MCF 10A (cell line): ENCODE results near the genes PSMB7 and NR6A1.

DNA sequence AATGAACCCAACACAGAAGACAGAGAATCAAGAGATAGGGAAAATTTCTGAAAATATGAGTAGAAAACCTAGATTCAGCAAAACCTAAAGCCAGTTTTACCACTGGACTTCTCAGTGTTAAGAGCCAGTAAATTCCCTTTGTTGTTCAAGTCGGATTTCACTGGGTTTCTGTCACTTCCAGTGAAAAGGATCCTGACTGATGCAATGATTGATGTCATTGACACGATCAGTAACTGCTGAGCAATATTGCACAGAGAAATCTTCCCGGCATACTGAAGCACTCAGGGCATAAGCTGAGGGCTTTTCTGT lies 62.0 kb downstream of the DENND1A start:
- PRO-cap, result no peak
- RRBS, result no CpG with 5 or more reads among the region's 3 CpGs

DNA sequence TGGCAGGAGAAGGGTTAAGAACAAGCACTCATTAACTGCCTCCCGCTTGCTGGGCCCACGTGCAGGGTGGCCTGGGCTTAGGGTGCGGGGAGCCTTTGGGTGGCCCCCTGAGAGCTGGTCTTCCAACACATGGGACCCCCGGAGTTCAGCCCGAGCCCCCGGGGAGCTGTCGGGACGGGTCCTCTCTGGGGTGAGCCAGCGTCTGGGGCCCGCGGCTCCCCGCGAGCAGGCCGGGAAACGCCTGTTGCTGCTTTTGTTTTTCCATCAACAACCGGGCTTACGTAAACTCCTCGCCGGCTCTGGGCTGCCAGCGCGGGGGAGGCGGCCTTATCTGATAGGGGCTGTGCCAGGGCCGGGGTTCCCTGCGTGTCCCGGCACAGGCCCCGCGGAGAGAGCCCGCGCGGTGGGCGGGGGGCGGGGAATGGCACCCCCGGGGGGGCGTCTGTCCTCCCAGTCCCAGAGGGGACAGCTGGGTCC lies 33.9 kb downstream of the LHX2 start:
- PRO-cap, result bidirectional peak, plus-strand start at position 256 of the sequence, minus-strand start at position 229 of the sequence
- RRBS, result under 1% methylated on average over 25 of the region's 34 CpGs

- PRO-cap, result no peak
- RRBS, result no CpG with 5 or more reads among the region's 20 CpGs
Measured at GRCh38 chr9:124260710-124261836, 3.3 kb downstream of the NEK6 start.

- PRO-cap, result bidirectional peak, plus-strand start at chr9:124343167, minus-strand start at chr9:124342992
- RRBS, result 4% methylated on average over 2 of the region's 33 CpGs
Measured at GRCh38 chr9:124342552-124343470, 72.4 kb downstream of the PSMB7 start.

GRCh38 chr9:124353979-124354842 lies 61.0 kb downstream of the PSMB7 start:
- PRO-cap, result no peak
- RRBS, result no CpG with 5 or more reads among the region's 9 CpGs

- PRO-cap, result no peak
- RRBS, result no CpG with 5 or more reads among the region's 4 CpGs
Measured at GRCh38 chr9:124409428-124410036, 5.7 kb downstream of the PSMB7 start.

- PRO-cap, result bidirectional peak, plus-strand start at chr9:124414989, minus-strand start at chr9:124414785; bidirectional peak, plus-strand start at chr9:124415627, minus-strand start at chr9:124415439
- RRBS, result no CpG with 5 or more reads among the region's 55 CpGs
Measured at GRCh38 chr9:124414574-124415722, at the start of gene PSMB7. Gene PSMB7 (minus strand): TSS chr9:124415442.

DNA sequence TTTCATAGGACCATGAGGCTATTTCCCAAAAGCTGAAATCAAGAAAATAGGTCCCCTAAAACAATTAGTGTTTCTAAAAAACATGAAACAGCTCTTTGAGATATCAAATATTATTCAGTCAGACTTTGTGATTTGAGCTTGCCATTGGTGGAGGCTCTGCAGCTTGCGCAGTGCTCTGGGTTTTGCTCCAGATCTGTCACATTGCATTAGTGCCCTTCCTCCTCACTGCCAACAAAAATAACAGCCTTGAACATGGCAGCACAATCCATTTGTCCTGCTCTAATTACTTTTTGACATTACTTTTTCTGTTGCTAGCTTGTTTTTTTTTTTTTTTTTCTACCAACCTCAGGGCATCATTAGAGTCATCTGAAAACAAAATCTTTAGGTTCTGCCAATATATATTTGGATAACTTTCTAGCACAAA lies 117.4 kb upstream of the NR5A1 start:
- PRO-cap, result no peak
- RRBS, result no CpG with 5 or more reads among the region's 1 CpG

- PRO-cap, result no peak
- RRBS, result no CpG with 5 or more reads among the region's 7 CpGs
Measured at GRCh38 chr9:124734051-124734570, 37.0 kb downstream of the NR6A1 start.

- PRO-cap, result no peak
- RRBS, result under 1% methylated on average over 7 of the region's 66 CpGs
Measured at GRCh38 chr9:124769228-124770426, 1.5 kb downstream of the NR6A1 start.

DNA sequence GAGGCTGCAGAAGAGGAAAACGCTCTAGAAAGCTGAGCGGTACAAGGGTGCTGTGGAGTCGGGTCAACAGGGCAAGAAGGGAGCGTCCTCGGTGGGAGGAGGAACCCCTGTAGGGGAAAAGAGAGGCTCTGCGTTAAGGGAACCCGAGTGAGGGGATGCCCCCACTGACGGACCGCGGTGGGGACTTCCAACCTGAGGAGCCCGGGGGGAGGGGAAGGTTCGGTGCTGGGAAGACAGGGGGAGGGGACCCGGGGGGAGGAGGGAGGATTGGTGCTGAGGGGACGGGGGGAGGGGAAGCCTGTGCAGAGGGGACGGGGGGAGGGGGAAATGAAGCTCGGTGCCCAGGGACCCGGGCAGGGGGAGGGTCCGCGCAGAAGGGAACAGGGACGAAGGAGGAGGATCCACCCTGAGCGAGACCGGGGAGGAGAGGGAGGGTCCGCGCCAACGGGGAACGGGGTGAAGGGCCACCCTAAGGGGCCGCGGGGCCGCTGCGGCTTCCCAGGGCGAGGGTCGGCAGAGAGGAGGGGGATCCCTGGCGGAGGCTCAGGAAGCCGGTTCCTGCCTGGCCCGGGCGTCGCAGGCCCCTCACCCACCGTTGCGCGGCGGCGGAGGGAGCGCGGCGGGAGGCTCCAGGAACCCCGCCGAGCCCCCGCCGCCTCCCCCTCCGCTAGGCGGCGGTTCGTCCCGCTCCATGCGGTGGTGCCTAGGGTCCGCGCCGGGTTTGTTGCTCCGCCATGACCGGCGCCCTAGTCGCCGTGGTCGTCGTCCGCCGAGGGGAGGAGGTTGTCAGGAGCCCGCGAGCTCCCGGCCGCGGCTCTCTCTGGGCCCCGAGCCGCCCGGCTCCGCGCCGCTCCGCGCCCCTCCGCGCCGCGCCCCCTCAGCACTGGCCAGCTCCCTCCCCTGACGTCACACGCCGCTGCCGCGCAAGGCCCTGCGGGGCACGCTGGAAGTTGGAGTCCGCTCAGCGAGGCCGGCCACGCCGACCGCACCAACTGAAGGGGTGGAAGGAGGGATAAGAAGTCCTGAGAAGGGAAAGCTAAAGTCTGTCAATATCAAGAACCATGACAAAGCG lies at the start of gene NR6A1:
NR6A1 (minus strand) TSS at position 885 of the 1,072 bp plus-strand sequence.
- PRO-cap, result bidirectional peak, plus-strand start at position 926 of the sequence, minus-strand start at position 885 of the sequence
- RRBS, result under 1% methylated on average over 21 of the region's 98 CpGs

GRCh38 chr9:124771499-124771978 lies 428 bp upstream of the NR6A1 start:
- PRO-cap, result bidirectional peak, plus-strand start at chr9:124771734, minus-strand start at chr9:124771603
- RRBS, result under 1% methylated on average over 6 of the region's 23 CpGs

- PRO-cap, result no peak
- RRBS, result no CpG with 5 or more reads among the region's 13 CpGs
Measured at GRCh38 chr9:124800463-124801019, 23.6 kb downstream of the OLFML2A start.

- PRO-cap, result bidirectional peak, plus-strand start at chr9:124834899, minus-strand start at chr9:124834713
- RRBS, result no CpG with 5 or more reads among the region's 21 CpGs
Measured at GRCh38 chr9:124834502-124835552, 18.4 kb upstream of the WDR38 start.

DNA sequence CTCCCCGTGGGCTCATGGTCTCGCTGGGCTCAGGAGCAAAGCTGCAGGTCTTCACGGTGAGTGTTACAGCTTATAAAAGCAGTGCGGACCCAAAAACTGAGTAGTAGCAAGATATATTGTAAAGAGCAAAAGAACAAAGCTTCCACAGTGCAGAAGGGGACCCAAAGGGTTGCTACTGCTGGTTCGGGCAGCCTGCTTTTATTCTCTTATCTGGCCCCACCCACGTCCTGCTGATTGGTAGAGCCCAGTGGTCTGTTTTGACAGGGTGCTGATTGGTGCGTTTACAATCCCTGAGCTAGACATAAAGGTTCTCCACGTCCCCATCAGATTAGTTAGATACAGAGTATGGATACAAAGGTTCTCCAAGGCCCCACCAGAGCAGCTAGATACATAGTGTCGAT lies 15.3 kb upstream of the WDR38 start:
- PRO-cap, result no peak
- RRBS, result no CpG with 5 or more reads among the region's 9 CpGs

- PRO-cap, result no peak
- RRBS, result no CpG with 5 or more reads among the region's 8 CpGs
Measured at GRCh38 chr9:124858988-124859970, 2.5 kb downstream of the RPL35 start.

DNA sequence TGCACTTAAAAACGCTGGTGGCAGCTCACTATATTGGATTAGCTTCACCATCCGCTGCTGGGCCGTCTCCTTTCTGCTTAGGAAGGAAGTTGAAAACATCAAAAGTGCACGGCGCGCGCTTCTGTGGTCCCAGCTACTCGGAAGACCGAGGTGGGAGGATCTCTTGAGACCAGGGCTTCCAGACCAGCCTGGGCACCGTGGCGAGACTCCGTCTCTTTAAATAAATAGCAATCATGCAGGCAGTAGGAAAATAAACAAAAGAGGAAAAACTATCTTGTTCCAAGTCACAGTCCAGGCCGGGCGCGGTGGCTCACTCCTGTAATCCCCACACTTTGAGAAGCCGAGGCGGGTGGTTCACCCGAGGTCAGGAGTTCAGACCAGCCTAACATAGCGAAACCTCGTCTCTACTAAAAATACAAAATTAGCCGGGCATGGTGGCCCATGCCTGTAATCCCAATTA lies 847 bp upstream of the GOLGA1 start:
- PRO-cap, result bidirectional peak, plus-strand start at position 126 of the sequence, minus-strand start at position 75 of the sequence; bidirectional peak, plus-strand start outside the sequence, minus-strand start at position 218 of the sequence
- RRBS, result no CpG with 5 or more reads among the region's 21 CpGs

DNA sequence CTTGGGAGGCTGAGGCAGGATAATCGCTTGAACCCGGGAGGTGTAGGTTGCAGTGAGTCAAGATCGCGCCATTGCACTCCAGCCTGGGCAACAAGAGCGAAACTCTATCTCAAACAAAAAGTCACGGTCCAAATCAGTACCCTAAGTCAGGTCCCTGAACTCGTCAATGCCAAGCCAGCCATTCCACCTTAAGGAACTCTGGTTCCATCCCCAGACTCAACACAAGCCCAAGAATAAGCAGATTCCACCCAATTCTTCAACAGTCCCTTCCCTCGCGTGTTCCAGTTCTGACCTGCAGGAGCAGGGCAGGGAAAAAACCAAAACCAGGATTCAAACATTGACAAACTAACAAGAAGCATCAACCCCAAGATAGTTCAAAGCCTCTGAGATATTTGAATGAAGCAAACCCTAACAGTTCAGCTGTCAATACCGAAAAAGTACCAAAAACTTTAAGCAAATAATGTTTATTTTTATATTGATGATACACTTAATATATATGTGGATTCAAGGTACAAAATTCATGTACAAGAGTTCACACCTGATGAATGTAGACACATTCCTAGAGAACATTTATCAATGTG lies 1.4 kb upstream of the GOLGA1 start:
- PRO-cap, result bidirectional peak, plus-strand start at position 27 of the sequence, minus-strand start outside the sequence
- RRBS, result no CpG with 5 or more reads among the region's 10 CpGs

- PRO-cap, result no peak
- RRBS, result no CpG with 5 or more reads among the region's 1 CpG
Measured at GRCh38 chr9:124950056-124950410, 9.2 kb upstream of the GOLGA1 start.

GRCh38 chr9:125315464-125316266 lies 54.0 kb downstream of the GAPVD1 start:
- PRO-cap, result no peak
- RRBS, result no CpG with 5 or more reads among the region's 6 CpGs